Mesangial cell (primary cell): ENCODE results near the gene SLC22A2.

DNA sequence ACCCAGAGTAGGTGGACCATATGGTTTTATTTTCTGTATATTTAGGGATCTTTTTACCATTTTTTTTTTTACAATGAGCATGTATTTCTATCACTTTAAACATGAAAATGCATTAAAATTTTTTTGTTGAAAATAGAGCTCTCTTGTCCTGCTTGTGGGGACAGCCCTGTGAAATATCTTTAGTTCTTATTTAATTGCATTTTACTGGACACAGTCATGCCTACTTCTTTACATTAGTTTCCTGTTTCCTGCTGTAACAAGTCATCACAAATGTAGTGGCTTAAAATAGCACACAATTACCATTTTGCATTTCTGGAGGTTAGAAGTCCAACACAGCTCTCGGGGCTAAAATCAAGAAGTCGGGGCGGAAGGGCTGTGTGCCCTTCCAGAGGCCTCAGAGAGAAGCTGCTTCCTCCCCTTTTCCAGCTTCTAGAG is 29.4 kb downstream of the PNLDC1 start:
- RAMPAGE, long total RNA: no peak

DNA sequence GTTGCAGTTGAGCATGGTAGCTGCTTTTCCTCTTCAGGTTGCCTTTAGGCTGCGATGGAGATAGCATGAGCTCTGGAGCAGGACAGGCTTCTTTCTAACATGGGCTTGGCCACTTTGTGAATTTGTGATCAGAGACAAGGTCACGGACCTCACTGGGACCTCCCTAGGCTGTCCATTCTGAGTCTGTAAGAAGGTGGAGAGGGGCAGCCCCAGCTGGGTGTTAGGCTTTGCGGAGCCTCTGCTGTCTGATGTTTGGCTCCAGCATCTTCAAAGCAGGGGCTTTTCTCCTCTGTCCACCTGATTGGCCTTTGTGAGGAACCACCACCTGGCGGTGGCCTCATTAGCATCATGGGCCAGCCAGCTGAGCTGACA is 11.4 kb downstream of the IGF2R start:
- RAMPAGE, long total RNA: no peak

GRCh38 chr6:160064717-160064973 is 57.0 kb upstream of the SLC22A1 start:
- RAMPAGE, long total RNA: no peak

- RAMPAGE, long total RNA: no peak
Observed at GRCh38 chr6:160073909-160074398, 47.7 kb upstream of the SLC22A1 start.

DNA sequence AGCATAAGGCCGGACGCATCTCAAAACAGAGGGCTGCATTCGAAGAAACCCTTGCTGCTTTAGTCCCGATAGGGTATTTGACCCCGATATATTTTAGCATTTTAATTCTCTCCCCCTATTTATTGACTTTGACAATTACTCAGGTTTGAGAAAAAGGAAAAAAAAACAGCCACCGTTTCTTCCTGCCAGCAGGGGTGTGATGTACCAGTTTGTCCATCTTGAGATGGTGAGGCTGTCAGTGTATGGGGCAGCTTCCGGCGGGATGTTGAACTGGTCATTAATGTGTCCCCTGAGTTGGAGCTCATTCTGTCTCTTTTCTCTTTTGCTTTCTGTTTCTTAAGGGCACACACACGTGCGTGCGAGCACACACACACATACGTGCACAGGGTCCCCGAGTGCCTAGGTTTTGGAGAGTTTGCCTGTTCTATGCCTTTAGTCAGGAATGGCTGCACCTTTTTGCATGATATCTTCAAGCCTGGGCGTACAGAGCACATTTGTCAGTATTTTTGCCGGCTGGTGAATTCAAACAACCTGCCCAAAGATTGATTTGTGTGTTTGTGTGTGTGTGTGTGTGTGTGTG is 16.2 kb upstream of the SLC22A1 start:
- RAMPAGE, long total RNA: no peak

- RAMPAGE, long total RNA: no peak
Observed at GRCh38 chr6:160124793-160125402, 3.3 kb downstream of the SLC22A1 start.

- RAMPAGE, long total RNA: no peak
Observed at GRCh38 chr6:160258707-160259248, at the start of gene SLC22A2. Gene SLC22A2 (minus strand): TSS chr6:160258821.

DNA sequence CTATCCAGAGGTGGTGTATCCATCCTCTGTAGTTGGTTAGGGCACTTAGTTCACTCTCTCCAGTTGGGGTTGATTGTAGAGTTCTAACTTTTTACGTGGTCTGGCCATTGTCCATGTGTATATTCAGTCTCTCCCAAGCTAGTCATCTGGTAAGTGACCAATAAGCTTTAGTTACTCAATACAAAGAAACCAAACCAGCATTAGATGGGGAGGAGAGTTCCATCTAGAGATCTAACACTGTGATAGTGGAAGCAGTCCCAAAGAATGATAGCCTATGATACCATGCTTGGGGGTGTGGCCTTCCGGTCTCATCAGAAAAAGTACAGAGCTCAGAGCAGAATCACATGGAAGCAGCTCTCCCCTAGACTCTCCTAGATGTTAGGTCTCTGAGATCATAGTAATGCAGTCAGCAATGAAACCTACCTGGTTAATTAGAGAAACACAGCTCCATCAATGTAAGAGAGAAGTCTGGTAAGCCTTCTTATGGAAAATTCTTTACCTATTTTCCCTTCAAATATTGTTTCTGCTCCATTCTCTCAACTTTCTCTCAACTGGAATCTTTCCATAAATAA is 13.7 kb upstream of the SLC22A2 start:
- RAMPAGE, long total RNA: no peak

DNA sequence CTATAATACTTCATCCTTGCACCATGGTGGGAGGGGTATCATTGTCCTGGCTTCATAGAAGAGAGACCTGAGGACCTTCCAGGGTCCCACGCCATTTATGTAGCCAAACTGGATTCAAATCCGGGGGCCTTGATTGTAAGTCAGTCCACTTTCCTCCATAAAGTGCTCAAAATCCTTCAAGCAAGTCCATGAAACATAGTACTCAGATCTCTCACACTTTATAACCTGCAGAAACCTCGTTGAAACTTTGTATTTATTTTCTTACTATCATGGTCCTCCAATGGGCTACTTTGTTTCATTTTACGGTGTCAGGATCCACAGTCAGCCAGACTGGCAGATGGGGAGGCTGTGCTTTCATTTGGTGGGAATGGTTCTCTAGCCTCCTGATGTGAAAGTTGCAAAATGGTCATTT is 3.6 kb downstream of the SLC22A3 start:
- RAMPAGE, long total RNA: no peak

- RAMPAGE, long total RNA: no peak
Observed at GRCh38 chr6:160362606-160363358, 14.6 kb downstream of the SLC22A3 start.

DNA sequence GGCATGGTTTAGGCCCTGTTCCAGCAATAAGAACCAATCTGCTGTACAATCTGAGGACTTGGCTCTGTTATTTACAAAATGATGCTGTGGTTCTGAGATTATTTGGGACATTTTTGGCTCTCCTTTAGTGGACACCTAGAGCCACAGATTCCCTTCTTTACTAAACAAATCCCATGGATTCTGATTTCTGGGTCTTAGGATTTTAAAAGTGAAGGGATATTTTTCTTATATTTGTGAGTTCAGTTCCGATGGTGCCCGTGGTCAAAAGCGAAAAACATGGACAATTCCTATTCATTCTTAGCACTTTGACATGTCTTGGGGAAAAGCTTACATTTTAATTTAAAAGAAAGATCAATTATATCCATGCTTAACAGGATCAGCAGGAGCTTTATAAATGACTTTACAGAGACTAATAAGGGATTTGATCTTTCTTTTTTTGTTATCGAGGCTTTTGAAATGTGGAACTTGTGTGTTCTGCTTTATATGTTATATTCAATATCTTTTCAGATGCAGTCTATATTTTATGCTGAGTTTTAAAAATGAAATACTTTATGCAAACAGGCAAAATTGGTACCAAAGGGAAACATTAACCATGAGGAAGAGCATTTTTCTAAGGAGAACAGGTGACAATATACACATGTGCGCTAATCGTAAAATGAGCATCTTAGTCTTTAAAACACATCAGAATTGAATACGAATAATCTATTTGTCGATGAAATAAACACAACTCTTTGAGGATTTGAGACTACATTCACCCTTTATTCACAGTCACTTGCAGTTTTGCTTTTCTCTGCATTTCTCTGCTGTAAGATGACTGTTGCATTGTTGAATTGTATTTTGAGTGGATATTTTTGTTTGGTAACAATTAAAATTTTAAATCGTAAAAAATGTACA is 103.8 kb downstream of the SLC22A3 start:
- RAMPAGE, long total RNA: no peak

- RAMPAGE, long total RNA: no peak
Observed at GRCh38 chr6:160509604-160509955, 154.5 kb downstream of the LPA start.

DNA sequence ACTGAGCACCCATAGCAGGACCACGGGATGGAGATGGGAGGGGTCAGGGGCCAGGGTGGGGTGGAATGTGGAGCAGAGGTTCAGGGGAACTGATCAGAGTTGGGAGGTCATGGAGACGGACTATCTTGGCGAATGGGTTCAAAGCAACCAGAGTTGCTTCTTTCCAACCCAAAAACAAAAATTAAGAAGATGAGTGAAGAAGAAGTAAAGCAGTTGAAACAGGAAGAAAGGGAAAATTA is 5.1 kb downstream of the PLG start:
- RAMPAGE, long total RNA: no peak

- RAMPAGE, long total RNA: no peak
Observed at GRCh38 chr6:160992144-160992741, 674 bp downstream of the MAP3K4 start.

DNA sequence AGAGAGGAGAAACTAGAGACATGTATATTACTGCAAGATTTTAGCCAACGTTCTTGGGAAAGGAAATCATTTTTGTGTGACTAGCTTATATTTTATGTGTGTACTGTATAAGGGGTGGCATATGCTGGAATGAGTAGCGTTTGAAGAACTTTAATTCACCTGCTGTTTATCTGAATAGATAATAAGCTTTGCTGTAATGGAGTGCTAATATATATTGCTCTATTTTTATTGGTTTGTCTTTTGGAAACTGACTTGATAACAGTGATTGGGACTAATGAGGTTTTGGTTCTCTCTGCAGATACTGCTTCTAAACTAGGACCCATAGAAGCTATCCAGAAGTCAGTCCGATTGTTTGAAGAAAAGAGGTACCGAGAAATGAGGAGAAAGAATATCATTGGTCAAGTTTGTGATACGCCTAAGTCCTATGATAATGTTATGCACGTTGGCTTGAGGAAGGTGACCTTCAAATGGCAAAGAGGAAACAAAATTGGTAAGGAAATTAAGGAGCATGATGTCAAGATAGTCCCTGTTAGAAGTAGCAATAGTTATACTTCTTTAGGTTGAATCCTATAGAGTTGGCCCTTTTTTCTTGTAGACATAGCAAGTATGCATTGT is 114.8 kb downstream of the MAP3K4 start:
- RAMPAGE, long total RNA: no peak

DNA sequence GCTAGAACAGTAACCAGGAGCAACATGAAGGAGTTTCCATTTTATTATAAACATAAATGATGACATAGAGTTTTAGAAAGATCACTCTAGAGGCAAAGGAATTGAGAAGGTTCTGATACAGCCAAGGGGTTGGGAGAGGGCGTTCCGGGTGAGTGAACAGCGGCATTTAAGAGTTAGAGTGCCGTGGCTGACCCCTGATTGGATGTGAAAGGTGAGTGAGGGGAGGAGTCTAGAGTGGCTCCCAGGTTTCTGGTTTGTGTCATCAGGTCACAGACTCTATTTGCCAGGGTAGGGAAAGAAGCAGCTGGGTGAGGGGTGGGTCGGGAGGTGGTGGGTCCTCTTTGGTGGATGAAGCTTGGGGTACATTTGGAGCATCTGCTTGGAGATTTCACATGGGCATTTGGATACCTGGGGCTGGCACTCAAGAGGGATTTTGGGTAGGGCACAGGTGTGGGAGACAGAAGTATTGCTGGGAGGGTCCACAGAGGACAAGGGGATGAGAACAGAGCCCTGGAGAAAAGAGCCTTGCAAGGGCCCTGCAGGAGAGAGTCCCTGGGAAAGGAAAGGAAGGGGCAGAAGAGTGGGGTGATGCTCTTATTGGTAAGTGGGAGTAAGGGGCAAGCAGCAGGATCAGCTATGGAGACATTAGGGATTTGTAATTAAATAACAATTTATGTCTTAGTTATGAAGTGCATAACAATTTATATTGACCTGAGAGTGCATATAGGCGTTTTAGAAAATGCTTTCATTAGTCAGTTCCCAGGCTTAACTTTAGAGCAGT is 124.5 kb downstream of the MAP3K4 start:
- RAMPAGE, long total RNA: no peak

DNA sequence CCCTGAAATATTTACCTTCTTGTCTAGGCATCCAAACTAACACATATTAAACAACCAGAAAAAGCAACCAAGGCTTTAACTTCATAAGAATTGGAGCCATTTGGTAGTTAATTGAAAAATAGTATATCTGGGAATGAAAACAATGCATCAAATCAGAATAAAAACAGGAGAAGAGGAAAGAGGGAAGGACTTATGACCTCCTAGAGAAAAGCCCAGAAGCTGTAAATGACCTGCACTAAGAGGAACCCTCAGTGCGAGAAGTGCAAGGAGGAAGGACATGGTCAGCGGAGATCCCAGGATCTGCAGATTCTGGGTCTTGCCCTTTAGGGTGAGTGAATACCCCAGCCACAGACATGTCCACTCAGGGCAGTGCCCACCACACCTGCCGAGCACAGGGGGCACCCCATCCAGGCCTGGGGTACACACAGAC is 101.9 kb downstream of the AGPAT4 start:
- RAMPAGE, long total RNA: no peak

DNA sequence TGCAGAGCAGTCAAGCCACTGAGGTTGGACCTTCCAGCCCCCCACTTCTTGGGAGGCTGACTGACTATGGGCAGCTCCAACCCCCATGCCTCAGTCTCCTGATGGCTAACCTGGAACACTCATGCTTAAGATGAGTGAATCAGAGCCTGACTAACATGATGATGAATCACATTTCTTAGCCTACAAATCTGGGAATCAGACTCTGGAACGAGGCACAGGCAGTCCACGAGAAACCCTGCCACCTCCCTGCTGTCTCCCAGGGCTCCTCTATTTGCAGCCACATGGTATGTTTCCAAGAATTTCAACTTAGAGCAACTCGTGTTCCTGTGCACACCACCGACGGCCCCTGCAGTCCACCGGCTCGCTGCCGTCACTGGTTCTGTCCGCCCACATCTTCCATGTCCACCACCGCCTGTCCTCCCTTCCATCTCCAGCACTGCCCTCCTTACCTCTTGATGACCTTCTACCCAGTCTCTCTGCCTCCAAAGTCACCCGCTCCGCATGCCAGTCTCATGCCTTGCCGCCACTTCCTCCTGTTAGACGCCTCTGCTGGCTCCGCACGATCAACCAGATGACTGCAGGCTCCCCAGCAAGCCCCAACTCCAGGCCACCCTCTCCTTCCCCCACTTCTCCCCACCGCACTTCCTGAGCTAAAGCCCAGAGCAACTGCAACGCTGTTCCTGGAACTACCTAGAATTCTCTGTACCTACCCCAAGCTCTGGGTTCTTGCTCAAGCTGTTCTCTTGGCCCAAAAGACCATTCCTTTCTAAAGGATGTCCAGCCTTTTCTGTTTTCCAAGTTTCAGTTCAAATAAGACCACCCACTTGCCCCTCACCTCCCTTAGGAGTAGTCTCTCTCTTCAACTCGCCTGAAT is 87.5 kb downstream of the AGPAT4 start:
- RAMPAGE, long total RNA: no peak

- RAMPAGE, long total RNA: no peak
Observed at GRCh38 chr6:161274585-161275034, 749 bp upstream of the AGPAT4 start.

GRCh38 chr6:163289375-163289900 is 125.1 kb upstream of the QKI start:
- RAMPAGE, long total RNA: no peak